ReNcell CX (cell line): ENCODE measurements around a stretch of chr6.

DNA sequence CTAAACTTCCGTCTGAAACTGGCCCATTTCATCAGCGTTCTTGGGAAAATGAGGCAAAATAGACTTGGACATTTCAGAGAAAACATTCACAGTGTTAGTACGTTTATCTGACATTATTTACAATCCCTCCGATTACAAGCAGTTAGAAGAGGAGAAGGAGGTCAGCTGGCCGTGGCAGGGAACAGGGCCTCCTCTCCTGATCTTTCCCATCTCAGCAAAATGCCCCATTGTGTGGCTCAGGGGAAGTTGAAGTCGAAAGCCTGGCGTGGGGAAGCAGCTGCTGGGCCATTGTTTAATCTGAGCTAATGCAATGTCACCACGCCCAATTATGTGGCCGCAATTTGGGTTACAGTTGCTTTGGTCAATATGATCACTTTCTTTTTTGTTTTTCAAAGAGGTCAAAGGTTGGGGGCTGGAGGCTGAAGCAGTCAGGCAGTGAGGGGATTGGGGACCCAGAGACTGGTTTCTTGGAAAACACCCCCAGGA lies 24.9 kb downstream of the DLL1 start:
- PRO-cap = no peak

DNA sequence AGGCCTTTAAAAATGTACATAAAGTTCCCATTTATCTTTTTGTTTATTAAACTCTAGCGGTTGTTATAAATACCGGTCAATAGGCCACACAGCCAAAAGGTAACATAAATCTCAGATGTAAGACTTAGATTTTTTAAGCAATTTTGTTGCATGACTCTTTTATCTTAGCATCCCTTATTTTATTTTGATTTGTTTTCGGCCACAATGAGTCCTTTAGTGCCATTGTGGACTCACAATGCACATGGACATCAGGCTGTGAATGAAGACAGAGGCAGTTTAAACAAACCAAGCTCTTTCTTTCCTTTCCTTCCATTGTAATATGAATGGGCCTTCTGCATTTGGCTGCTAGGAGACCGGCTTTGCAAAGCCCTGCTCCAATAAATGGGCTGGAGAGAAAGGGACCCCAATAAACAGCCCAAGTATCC lies 7.0 kb upstream of the DLL1 start:
- PRO-cap = no peak

GRCh38 chr6:170306876-170307814 lies 587 bp downstream of the FAM120B start:
- PRO-cap = no peak

DNA sequence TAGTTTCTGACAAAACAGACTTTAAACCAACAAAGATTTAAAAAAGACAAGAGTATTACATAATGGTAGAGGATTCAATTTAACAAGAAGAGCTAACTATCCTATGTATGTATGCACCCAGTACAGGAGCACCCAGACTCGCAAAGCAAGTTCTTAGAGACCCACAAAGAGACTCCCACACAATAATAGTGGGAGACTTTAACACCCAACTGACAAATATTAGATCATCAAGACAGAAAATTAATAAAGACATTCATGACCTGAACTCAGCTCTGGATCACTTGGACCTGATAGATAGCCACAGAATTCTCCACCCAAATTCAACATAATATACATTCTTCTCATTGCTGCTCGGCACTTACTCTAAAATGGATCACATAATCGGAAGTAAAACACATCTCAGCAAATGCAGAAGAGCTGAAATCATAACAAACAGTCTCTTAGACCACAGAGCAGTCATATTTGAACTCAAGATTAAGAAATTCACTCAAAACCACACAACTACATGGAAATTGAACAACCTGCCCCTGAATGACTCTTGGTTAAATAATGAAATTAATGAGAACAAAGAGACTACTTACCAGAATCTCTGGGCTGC lies 45.7 kb downstream of the FAM120B start:
- PRO-cap = no peak

GRCh38 chr6:170369021-170369710 lies 62.6 kb downstream of the FAM120B start:
- PRO-cap = no peak

DNA sequence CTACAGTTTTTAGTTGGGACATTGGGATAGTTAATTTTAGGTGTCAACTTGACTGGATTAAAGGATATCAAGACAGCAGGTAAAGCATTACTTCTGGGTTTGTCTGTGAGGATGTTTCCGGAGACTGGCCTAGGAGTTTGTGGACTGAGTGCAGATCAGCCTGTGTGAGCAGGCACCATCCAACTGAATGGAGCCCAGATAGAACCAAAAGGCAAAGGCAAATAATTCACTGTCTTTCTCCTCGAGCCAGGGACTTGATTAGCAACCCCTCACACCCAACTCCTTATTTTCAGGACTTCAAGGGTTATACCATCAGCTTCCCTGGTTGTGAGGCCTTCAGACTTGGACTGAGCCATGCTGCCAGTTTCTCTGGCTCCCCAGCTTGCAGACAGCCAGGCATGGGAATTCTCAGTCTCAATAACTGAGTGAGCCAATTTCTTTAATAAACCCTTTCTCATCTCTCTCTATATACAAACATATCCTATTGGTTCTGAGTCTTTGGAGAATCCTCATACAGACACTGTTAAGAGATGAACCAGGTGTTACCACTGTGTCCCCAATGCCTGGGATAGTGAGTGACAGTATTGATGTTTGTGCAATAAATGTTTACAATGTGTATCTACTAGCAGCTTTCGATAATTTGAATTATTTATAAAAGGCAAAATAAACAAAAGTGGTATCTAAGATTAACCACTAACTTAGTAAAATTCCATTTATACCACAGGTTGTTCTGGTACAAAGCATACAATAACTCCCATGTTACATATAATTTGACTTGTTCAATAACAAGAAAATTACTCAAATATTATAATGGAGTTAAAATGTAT lies 19.2 kb downstream of the PSMB1 start:
- PRO-cap = no peak

GRCh38 chr6:170576501-170577443 lies 7.7 kb downstream of the PDCD2 start:
- PRO-cap = no peak